SJSA1 (cell line): Measurements from ENCODE around the genes PSMD7 and CHST5.

DNA sequence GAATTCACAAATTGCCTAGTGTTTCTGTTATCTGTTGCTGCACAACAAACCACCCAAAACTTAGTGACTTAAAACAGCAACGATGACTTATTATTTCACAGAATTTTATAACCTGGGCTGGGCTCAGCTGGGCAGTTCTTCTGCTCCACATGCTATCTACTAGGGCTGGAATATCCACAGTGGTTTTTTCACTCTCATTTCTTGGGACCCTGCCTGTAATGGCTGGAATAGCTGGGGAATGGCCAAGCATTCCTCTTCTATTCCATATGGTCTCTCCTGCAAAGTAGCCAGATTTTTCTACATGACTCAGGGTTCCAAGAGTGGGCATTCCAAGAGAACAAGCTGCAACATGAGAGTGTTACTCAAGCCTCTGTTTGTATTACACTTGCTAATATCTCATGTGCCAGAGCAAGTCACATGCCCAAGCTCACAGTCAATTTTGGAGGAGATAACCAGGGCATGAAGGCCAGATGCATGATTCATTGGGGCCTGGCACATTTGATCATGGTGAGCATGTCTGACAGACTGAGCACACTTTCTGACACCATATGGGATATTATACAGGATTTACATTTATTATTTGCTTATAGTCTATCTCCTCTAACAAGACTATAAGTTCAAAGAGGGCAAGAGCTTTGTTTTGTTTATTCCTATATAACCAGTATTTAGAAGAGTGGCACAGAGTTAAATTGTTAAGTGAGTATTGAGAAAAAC lies 4.8 kb upstream of the PSMD7 start:
- RAMPAGE, long total RNA, result no peak

DNA sequence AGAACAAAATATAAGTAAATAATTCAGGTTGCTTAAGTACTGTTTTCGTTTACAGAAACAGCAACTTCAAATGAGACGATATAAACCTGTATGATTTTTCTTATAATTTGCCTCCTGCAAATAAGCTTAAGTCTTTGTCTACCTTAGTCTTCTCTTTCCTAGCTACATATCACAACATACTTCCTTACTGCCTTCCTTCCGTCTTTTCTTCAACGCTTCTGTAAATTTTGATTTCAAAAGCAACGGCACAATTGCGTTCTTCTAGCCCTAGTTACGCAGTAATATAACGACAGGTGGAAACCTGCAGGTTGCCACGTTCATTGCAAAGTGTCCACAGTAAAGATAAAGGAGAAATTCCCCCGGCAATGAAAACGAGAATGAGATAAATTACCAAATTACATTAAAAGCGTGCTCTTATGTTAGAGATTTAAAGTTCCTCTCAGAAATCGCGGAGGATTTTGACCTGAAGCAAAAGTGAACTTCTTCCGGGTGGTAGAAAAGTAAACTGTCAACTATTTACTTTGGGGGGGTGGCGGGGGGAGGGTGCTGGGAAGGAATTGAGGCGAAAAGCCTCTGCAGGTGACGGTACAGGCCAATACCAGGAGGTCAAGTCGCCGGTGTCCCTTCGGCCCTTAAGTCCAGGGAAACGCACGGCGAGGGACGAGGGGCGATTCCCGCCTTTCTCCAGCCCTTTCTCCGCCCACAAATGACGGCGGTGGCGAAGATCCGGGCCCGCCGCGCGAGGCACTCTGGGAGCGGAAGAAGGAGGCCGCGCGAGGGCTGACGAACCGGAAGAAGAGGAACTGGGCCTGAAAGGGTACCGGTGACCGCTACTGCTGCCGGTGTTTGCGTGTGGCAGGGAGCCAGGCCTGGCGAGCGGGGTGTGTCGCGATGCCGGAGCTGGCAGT lies at the start of gene PSMD7:
PSMD7 (plus strand) TSS at position 791 of the 908 bp plus-strand sequence.
- RAMPAGE, long total RNA, result start-site peak on the plus strand centred at position 816 of the sequence, 60 bp wide, 1,247 and 948 reads in 2 replicates

DNA sequence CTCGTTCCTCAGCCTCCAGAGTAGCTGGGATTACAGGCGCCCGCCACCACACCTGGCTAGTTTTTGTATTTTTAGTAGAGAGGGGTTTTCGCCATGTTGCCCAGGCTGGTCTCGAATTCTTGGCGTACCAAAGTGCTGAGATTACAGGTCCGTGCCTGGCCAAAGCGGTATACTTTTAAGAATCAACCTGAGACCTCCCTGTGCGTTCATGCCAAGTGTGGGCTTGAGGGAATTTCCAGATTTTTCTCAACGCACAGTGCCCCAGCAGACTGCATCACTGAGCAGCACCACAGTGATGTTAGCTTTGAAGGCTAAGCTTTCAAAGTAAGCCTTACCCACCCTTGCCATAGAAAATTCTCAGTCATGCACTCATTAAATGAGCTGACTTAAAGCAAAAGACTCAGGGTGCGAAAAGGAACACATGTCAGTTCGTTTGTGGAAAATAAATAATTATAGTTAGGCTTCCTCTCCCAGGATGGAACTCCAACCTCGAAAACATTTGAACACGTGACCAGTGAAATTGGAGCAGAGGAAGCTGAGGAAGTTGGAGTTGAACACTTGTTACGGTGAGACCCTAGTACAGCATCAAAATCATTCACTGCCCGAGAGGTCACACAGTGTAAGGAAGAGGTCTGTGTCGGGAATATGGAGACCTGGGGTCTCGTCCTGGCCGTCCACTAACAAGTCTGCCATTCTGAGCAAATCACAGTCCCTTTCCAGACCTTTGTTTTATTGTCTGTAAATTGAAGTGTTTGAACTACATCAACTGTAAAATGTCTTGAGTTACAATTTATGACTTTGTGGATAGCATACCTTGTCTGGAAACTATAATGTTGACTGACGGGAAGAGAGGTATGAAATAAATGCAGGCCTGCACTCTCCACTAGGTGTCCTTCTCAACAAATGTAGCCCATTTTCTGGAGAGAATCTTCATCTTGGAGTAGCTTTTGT lies 7.5 kb downstream of the PSMD7 start:
- RAMPAGE, long total RNA, result no peak

DNA sequence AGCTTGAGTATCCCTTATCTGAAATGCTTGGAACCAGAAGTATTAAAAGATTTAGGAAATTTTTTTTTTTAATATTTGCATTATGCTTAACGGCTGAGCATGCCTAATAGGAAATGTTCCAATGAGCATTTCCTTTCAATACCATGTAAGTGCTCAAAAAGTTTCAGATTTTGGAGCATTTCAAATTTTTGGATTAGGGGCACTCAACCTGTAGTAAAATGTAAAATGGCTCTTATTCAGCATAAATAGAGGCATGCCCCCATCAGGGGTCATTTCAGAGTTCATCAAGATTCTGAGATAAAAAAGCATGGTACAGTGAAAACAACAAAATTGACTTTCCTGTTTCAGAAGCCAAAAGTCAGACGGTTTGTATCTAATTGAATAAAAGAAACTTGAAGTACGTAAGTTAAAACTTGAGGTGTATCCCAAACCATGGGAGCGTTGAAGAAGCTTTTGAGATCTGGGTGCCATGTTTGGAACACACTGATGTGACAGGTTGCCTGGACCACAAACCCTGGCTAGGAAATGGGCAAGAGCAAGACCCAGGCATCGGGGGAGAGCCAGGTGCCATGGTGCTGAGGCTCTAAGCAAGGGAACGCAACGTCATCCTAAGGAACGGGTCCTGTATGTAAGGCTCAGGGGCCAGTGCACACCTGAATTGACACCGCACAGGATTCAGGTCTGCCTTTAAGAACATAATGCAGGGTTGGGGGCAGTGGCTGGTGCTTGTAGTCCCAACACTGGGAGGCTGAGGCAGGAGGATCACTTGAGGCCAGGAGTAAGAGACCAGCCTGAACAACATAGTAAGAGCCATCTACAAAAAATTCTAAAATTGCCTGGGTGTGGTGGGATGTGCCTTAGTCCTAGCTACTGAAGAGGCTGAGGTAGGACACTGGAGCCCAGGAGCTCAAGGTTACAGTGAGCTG lies 10.6 kb downstream of the PSMD7 start:
- RAMPAGE, long total RNA, result no peak

DNA sequence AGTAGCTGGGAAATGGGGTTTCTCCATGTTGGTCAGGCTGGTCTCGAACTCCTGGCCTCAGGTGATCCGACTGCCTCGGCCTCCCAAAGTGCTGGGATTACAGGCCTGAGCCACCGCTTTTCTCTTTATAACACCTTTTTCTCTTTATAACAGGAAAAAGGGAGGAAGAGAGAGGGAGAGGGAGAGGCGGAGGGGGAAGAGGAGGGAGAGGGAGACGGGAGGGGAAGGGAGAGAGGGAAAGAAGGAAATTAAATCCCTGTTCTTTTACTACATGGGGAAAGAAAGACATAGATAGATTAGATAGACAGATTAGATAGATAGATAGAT lies 841 bp downstream of the RFWD3 start:
- RAMPAGE, long total RNA, result no peak

GRCh38 chr16:74723281-74723891 lies 22.7 kb upstream of the MLKL start:
- RAMPAGE, long total RNA, result no peak

DNA sequence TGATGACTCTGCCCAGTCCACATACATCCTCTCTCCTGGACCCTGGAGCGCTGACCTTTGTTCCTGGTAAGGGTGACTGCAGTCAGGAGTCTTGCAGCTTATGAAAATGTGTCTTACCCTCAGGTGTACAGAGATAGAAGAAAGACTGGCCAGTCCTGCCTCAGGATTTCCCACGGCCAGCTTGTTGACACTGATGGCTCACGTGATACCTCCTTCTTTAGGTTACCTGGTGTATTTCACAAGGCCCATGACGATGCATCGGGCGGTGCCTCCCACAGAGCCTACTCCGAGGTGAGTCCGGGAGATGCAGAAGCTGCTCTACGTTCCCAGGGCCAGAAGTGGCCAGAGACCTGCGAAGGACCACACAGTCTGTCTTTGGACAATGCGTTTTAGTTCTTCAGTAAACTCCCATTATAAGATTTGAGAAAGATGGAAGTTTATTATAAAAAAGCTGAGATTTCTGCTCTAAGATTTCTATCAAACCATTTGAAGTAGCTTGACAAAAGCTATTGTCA lies 69.0 kb upstream of the FA2H start:
- RAMPAGE, long total RNA, result no peak

DNA sequence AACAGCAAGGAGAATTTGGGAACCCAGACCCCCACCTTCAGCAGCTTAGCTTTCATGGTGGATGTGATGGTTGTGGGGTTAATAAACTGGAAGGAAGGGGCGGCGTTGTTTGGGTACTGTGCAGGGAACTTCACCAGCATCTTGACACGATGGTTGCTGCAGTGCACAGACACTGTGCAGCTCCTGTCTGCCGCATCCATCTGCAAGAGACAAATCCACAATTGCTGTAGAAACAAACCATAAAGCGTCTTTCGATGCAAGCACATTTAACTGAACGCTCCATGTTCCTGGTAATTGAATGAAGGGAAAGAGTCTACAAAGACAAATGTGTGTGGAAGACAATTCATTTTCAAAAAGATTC lies 72.8 kb downstream of the WDR59 start:
- RAMPAGE, long total RNA, result no peak

DNA sequence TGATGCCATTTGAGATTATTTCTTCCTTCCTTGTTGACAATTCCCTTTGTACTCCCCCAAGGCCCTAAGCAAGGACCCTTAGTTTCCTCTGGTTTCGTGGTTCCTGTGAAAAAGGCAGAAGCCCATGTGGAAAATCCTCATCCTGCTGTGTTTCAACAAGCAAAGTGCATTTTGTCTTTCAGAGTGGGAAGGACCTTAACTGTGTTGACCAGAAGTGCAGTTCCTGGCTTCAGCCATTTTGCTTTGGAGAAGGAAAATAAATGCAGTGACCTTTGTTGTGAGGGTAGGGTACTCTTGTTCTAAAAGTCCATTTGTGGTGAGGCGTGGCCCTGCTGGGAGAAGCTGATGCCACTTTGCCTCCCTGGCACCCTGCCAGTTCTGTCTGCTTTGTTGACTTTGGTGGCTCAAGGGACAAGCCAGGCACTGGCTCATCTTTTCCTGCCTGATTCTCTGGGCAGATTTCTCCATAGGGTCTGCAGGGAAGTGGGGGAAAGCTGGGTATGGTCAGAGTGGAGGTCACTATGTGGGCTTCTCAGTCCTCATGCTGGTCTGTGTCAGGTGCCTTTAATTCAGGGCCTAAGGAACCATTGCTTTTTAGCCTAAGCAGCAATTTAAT lies 55.3 kb downstream of the ZNRF1 start:
- RAMPAGE, long total RNA, result no peak

DNA sequence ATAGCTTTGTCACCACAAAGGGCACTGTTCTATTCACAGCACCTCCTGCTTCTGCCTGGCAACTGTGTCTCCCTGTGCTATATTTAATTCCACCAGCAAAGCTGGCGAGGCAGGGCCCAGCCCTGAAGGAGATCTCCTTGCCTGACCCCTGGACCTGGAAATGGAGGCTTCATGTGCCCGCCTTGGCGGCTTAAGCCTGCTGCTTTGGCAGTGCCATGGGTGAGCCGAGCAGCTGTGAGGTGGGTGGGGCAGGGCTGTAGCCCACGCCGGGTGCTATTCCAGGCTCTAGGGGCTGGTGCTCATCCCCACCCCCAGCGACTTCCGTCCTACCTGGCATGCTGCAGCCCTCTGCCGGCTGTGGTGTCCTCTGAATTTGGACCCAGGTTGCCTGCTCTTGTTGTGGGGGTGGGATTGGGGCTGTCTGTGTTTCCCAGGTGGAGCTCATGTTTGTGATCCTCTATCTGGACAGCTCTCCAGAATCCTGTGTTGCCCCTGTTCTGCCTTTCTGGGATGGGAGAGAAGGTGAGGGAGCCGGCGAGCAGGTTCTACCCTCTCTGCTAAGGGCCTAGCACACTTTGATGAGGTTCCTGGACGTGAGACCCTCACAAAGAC lies 6.6 kb downstream of the LDHD start:
- RAMPAGE, long total RNA, result no peak

- RAMPAGE, long total RNA, result no peak
Observed at GRCh38 chr16:75249794-75250582, 1.4 kb downstream of the BCAR1 start.

GRCh38 chr16:75252414-75253754 lies 1.5 kb upstream of the BCAR1 start:
- RAMPAGE, long total RNA, result no peak

GRCh38 chr16:75287653-75288256 lies 36.3 kb upstream of the BCAR1 start:
- RAMPAGE, long total RNA, result no peak

GRCh38 chr16:75316957-75317488 lies 65.6 kb upstream of the BCAR1 start:
- RAMPAGE, long total RNA, result no peak

DNA sequence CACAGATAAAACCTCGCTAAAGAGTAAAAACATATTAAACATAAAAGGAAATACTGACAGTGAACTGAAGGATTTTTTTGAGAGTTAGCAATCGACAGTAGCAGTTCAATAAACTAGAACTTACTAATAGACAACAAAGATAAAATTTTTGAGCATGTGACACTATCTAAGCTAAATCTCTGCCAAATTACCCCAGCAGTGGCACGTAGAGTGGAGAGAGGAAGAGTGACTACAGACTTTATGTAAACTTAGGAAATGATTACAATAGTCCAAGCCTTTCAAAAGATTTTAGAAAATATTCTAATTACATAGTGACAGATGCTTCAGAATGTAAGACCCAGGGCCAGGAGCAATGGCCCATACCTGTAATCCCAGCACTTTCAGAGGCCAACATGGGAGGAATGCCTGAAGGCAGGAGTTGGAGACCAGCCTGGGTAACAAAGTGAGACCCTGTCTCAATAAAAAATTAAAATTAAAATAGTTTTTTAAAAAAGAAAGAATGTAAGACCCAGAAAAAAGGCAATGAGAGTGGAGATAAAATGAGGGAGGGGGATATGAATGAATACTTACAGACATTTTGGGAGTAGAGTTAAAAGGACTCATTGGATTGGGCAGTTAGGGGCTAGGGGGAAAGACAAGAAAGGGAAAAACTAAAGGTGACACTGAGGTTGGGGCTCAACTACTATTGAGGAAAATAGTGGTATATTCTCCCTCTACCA lies 52.3 kb downstream of the CFDP1 start:
- RAMPAGE, long total RNA, result no peak

DNA sequence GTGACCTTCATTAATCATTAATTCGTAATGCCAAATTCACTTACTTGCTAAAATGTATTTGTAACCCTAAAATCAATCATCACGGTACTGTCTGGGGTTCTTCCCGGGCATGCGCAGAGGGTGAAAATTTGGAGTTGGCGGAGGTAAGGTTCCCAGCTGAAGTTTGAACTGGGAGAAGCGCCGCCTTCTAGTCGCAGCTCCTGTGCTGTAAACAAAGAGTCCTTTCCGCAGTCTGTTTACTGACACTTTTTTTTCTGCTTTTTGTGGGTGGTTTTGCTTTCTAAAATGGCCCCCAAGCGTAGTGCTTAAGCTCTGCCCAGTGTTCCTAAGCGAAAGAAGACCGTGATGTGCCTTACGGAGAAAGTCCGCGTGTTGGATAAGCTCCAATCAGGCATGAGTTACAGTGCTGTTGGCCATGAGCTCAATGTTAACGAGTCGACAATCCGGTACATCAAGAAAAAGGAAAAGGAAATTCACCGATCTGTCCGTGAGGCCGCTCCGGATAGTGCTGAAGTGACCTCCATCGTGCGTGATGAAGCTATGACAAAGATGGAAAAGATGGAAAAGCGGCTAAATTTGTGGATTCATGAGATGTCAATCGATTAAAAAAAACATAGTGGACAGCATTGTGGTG lies 496 bp upstream of the CFDP1 start:
- RAMPAGE, long total RNA, result no peak

- RAMPAGE, long total RNA, result no peak
Observed at GRCh38 chr16:75457068-75457365, 7.5 kb downstream of the TMEM170A start.

GRCh38 chr16:75535971-75536358 lies at the start of gene CHST5:
Gene CHST5 (minus strand): TSS chr16:75536108.
- RAMPAGE, long total RNA, result no peak

GRCh38 chr16:75541253-75541839 lies 5.4 kb upstream of the CHST5 start:
- RAMPAGE, long total RNA, result no peak

DNA sequence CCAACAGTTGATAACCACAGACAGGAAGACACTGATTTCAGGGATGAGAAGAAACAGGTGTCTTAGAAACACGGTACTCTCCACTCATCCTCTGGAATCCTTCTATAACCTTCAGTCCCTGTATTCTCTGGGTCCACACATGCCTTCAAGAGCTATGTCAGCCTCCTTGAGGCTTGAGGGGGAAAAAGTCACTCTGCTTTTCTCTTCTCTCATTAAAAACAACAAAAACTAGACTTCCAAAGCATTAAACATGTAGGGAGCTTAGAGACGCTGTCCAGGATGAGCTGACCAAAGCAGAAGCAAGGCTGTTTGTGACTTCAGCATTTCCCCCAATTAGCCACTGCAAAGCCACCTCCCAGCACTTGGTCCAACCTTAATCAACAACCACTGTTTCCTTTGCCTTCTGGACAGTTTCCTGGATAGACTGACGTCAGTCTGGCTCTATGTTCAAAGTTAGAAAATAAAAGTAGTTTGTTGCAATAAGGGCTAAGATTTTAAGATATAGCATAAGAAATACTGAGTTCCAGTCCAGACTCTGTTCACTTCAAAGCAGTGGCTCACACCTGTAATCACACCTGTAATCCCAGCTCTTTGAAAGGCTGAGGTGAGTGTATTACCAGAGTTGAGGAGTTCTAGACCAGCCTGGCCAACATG lies 3.1 kb downstream of the TMEM231 start:
- RAMPAGE, long total RNA, result no peak